GM12892 (cell line): ENCODE data around the gene PMM1.

- RRBS, result no CpG with 5 or more reads among the region's 3 CpGs
Measured at GRCh38 chr22:41442006-41442833, 4.4 kb downstream of the TOB2 start.

DNA sequence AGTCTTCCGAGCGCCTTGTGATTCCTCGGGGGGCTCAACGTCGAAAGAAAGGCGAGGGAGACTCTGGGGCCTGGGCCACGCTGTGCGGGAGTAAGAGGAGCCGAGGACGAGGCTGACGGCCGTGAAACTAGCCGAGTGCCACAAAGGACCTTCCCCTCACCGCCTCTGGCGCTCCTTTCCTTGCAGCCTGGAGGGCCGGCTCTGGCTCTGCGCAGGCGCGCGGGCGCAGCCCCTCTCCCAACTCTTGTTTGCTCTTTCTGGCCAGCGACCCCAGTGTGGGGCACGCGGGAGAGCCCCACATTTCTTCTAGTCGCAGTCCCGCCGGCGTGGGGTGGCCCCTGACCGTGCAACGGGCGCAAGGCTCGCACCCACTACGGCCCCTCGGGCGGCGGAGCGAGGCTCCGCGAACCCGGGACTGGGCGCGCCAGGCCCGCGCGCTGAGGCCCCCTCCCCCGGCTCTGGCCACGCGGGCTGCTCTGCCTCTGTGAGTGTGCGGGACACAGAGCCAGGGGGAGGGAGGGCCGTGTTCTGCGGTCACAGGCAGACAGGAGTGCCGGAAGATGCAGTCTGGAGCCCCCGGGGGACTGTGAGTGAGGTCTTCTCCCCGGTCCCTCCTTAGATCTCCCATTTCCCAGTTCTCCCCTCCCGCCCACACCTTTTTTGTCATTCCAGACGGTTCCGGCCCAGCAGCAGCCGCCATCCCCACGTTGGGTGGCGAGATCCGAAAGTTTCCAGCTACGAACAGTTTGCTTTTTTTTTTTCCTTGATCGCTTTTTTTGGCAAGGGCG, 1.0 kb upstream of the TOB2 start:
- RRBS, result 1% methylated on average over 11 of the region's 64 CpGs

- RRBS, result no CpG with 5 or more reads among the region's 11 CpGs
Measured at GRCh38 chr22:41479122-41480246, 10.6 kb downstream of the ACO2 start.

DNA sequence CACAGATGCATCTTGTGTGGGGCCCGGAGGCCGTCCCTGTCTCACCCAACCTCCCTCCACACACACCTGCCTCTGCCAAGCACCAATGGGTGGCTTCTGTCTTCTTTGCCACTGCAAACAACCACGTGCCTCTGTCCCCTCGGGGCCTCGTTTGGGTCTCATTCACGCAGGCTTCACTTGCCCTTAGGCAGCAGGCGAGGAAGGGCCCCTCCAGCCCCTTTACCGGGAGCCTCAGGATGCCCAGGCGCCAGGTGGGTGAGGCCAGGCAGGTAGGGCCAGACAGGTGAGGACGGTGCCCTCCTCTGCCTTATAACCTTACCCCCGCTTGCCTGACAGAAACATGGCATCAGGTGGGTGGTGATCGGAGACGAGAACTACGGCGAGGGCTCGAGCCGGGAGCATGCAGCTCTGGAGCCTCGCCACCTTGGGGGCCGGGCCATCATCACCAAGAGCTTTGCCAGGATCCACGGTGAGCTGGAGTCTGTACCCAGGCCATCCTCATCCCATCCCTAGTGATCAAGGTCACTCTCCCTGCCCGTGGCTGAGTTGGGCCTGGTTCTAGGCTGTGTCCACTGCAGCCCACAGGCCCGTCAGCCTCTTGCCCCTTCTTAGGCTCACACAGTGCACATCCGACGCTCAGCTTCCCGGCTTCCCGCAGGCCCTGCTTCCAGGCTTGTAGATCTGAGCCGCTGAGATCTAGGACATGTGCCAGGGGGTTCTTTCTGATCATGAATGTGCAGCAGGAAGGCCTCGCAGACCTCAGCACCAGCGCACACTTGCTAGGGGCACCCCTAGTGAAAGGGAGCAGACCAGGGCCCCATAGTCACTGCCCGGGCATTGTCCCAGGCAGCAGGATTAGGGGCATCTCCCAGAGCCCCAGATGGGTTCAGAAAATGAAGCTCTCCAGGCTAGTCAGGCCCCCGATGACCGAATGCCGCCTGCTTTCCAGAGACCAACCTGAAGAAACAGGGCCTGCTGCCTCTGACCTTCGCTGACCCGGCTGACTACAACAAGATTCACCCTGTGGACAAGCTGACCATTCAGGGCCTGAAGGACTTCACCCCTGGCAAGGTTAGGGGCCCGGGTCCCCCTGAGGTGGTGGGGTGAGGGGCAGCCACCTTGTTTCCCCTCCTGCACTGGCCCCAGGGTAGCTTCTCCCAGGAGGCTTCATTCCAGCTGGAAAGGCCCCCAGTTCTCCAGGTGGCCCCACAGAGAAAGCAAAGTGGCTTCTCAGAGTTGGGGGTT, 16.9 kb downstream of the POLR3H start:
- RRBS, result 89% methylated on average over 4 of the region's 36 CpGs

DNA sequence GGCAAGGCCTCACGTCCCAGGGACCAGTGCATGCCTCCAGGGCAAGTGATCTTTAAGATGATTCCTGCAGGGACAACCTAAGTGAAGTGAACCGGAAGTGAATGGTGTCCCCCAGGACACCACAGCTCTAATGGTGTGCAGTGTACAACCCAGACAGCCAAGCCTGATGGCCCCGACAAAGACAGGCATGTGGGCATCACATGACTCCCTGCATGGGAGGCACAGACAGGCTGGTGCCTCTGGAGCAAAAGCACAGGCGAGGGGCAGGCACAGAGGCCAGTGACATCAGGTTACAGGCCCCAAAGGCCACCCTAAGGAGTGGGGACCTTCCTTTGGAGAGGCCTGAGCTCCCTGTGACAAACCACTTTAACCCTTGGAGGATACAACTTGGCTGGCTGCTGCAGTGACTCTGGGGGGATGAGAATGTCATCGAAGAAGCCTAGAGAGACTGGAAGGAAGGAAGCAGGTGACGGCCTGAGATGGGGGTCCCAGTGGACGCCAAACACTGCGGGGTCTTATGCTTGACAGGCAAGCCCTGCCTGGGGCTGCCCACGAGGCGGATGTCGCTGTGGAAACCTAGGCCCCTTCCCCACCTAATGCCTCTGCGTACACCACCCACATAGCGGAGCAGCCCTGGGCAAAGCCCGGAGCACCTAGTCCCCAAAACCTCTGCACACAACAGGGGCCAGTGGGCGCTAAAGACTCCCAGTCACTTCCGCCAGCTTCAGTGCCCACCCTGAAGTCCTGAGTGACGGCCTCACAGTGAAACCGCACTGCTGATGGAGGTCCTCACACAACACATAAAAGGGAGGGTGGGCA, 12.4 kb downstream of the POLR3H start:
- RRBS, result no CpG with 5 or more reads among the region's 18 CpGs

DNA sequence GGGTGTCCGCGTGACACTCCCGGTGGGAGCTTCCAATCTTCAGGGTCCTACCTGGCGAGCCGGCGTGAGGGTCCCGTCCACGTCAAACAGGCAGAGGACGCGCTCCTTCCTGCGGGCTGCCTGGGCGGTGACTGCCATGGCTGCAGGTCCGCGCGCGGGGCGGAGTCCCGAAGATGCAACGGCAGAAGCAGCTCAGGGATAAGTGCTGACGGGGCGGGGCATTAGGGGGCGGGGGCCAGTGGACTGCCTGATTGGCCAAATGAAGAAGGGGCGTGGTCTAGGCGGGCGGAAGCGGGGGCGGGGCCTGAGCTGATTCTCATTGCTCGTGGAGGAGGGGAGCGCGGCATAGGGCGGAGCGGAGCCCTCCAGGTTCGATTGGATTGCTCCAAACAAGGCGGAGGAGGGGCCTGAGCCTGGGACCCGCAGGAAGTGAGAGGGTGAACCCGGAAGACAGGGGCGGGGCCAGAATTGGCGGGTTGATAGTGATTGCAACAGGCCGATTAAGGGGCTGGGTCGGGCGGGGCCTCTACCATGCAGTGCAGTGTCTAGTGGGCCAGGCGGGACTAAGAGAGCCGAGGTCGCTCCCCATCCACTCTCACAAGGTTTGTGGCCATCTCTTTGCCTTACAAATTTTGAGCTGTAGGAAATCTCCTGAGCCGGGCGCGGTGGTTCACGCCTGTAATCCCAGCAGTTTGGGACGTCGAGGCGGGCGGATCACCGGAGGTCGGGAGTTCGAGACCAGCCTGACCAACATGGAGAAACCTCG, at the start of gene PMM1:
PMM1 (minus strand) TSS at position 173 of the 766 bp plus-strand sequence.
- RRBS, result under 1% methylated on average over 5 of the region's 56 CpGs

- RRBS, result no CpG with 5 or more reads among the region's 3 CpGs
Measured at GRCh38 chr22:41613389-41613981, 7.4 kb downstream of the DESI1 start.

- RRBS, result 1% methylated on average over 30 of the region's 92 CpGs
Measured at GRCh38 chr22:41833394-41834232, 708 bp downstream of the SREBF2 start.

GRCh38 chr22:41862106-41862580, 29.2 kb downstream of the SREBF2 start:
- RRBS, result no CpG with 5 or more reads among the region's 6 CpGs

- RRBS, result no CpG with 5 or more reads among the region's 10 CpGs
Measured at GRCh38 chr22:41862581-41863318, 29.8 kb downstream of the SREBF2 start.

GRCh38 chr22:42079009-42079425, 483 bp upstream of the SMDT1 start:
- RRBS, result no CpG with 5 or more reads among the region's 17 CpGs

- RRBS, result no CpG with 5 or more reads among the region's 9 CpGs
Measured at GRCh38 chr22:42085484-42086547, 4.8 kb downstream of the NDUFA6 start.

GRCh38 chr22:42089623-42090088, 916 bp downstream of the NDUFA6 start:
- RRBS, result no CpG with 5 or more reads among the region's 19 CpGs

DNA sequence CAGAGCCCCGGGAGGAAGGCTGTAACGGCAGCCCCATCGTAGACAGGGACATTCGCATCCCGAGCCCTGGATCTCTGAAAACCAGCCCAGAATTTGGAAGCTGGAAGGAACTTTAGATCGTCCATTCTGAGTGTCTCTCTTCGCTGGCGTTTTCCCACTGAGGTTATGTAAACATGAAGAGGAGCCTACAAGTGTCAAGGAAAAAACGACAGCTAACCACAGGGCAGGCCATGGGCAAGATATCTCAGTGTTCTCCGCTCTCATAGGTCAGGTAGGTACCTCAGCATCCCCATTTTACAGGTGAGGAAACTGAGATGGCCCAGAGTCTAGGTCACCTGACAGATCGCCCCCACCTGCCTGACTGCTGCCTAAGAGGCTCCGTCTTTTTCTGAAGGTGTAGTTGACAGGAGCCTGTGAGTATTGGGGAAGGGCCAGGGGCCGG, 779 bp upstream of the NDUFA6 start:
- RRBS, result no CpG with 5 or more reads among the region's 13 CpGs

DNA sequence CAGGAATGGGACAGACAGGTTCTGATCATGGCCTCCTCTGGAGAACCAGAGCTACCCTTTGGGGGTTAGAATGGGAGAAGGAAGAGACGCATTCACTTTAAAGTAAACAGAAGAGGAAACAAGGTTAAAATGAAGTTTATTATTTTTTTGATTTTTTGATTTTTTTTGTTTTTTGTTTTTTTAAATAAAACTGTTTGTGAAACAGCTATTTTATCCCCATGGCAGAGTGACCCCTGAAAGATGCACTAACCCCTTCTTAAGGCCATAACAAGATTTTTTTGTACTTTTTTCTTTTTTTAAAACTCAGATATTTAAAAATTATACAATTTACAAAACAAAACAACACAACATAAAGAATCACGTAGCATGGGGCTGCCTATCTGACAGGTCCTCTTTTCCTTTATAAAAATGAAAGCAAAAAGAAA, 29.3 kb upstream of the CYP2D6 start:
- RRBS, result no CpG with 5 or more reads among the region's 2 CpGs

DNA sequence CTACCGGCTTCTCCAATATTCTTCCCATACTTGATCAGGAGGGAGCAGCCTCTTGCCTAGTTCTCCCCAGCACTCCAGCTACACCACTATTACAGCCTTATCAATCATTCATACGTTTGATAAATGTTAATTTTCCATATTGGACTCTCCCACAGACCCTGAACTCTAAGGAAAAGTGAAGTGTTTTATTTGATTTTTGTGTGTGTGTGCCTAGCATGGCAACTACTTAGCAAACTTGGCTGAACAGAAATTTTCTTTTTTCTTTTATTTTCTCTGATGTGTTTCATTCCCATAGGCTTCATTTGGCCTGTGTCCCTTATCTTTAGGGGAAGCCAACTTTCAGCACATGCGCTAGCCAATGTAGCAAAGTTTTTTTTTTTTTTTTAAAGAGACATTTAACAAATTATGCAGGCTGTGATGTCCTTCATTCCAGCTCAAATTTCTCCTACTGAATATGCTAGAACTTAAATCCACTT, 14.3 kb downstream of the TCF20 start:
- RRBS, result no CpG with 5 or more reads among the region's 3 CpGs

DNA sequence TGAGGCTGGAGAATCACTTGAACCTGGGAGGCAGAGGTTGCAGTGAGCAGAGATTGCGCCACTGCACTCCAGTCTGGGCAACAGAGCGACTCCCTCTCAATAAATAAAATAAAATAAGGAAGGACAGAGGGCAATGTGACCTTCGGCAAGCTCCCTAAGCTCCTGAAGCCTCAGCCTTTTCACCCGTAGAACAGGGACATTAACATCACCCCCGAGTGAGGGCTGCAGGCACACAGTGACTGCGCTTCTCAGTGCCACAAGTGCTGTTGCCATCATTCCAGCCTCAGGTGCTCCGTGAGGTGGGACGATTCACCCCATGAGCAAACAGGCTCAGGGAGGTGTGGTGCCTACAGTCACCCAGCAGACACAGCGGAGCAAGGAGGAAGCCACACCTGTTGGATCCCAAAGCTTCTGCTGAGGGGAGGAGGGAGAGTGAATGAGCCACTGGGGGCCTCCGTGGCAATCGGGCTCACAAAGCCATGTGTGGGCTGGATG, 9.0 kb upstream of the TCF20 start:
- RRBS, result no CpG with 5 or more reads among the region's 11 CpGs

GRCh38 chr22:42282771-42284189, 12.8 kb upstream of the TCF20 start:
- RRBS, result 16% methylated on average over 20 of the region's 93 CpGs

DNA sequence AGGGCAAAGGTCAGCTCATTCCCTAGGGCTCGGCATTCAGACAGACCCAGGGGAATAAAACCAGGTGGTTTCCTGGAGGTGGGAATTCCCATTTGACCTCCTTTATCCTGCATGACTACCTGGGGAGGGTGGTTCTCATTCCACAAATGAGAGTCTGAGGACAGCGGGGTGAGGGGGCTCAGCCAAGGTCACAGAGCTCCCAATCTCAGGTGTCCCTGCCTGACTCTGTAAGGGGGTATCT, 22.8 kb upstream of the TCF20 start:
- RRBS, result no CpG with 5 or more reads among the region's 2 CpGs

GRCh38 chr22:42357611-42358051, 74.6 kb downstream of the NFAM1 start:
- RRBS, result no CpG with 5 or more reads among the region's 8 CpGs